A375 (cell line): ENCODE measurements around the genes WDR17 and SPATA4.

DNA sequence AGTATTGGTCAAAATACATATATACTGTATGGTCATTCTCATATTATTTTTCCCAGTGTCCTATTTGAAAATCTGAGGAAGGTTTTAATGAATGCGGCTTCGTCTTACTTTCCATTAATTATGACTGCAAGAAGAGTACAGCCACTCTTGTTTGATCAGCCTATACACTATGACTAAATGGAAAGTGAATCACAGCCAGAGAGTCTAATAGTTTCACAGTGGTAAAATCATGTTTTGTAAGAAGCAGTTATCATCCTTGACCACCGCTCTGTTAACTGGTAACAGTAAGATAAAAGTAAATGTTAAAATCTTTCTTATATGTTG, 13.1 kb downstream of the GALNT7 start:
- RAMPAGE, long total RNA, result no peak

DNA sequence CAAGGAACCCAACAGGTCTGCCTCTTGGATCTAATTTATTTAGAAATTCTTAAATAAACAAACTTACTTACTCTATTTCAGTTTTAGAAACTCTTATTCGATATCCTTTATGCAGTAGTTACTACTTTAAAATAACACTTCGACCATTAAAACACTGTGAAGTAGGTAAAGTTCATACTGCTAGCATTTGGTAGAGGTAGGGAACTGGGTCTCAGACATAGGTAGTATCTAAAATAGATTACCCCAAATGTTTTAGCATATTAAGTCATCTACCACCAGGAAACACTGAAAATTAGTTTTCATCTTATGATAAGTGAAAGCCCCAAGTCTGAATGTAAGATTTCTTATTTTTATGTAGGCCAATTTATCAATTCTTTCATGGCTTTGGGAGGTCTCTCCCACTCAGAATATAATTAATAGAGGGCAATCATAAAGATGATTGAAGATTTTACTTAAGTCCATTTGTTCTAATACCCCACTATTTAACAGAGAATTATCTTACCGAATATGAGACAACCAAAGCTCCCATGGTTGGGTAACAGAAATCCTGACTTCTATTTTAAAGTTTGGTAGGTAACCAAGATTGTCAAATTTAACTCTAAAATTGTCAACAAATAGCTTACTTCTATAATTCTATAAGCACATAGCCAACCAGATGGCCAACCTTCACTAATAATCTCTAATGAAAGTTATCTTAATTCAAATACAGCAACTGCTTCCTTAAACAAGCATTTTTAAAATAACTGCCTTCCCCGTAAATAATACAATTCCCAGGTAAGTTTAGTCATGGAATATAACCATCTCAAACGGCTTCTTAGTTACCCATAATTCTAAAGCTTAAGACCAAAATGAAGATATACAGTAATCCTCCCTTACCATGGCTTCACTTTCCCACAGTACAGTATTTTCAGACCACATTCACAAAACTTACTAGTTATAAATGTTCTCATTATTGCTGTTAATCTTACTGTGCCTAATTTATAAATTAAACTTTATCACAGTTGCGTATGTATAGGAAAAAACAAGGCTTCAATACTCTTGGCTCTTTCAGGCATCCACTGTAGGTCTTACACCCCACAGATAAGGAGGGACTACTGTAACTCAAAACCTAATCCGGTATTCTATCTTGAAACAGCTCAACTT, 4.0 kb downstream of the HMGB2 start:
- RAMPAGE, long total RNA, result no peak

GRCh38 chr4:173331412-173332581, 2.4 kb downstream of the HMGB2 start:
- RAMPAGE, long total RNA, result no peak

DNA sequence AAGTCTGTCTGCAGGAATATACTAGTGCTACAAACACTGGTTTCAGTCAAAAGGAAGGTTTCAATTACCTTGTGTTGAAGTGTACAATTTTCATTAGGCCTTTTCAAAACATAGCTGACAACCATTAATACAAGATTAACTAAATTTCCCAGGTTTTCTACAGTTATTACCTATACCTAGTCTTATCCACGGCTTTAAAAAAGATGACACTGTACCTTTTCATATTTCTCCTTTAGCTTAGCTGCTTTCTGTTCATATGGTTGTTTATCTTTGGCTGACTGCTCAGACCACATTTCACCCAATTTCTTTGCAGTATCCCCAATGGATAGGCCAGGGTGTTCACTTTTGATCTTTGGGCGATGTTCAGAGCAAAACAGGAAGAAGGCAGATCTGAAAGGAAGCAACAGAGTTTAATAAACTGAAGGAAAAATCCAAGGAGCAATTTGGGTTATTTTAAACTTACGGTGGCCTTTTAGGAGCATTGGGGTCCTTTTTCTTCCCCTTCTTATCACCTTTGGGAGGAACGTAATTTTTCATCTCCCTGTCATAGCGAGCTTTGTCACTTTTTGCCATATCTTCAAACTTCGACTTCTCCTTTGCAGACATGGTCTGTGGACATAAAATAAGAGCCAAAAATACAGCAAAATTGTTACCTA, 1.4 kb downstream of the HMGB2 start:
- RAMPAGE, long total RNA, result no peak

GRCh38 chr4:173521803-173522132, 8.3 kb downstream of the HAND2 start:
- RAMPAGE, long total RNA, result no peak

DNA sequence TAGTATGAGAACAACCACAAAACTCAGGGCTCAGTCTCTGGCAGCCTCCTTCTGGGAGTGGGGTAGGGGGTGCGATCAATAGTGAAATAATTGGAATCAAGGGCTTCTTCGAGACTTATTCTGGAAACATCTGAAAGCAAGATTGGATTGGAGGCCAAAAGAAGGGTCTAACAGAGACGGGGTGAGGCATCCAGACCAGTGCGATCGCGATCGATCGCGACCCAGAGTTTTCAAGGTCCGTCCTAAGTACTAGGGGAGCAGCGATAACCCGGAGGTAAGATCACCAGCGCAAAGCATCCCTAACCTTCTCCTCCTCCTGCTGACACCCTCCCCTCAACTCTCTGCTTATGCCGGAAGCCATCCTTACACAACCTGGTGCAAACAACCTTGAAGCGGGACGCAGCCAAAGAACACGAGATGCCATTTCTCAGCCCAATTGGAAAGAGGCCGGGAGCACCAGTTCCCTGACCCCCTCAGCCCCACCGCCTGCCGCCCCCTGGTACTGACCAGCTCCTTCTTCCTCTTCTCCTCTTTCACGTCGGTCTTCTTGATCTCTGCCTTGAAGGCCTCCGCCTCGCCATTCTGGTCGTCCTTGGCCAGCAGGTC, 1.7 kb downstream of the HAND2 start:
- RAMPAGE, long total RNA, result no peak

GRCh38 chr4:173684142-173684721, 154.2 kb upstream of the HAND2 start:
- RAMPAGE, long total RNA, result no peak

DNA sequence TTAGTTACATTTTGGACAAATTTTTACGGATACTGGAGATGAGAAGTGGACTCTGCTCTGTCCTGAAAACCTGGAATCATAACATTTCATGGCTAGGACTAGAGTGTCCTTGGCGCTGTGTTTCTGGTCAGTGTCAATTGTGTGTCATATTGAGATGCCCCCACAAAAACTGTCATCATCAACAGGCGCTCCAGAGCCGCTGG, 617 bp upstream of the HPGD start:
- RAMPAGE, long total RNA, result no peak

DNA sequence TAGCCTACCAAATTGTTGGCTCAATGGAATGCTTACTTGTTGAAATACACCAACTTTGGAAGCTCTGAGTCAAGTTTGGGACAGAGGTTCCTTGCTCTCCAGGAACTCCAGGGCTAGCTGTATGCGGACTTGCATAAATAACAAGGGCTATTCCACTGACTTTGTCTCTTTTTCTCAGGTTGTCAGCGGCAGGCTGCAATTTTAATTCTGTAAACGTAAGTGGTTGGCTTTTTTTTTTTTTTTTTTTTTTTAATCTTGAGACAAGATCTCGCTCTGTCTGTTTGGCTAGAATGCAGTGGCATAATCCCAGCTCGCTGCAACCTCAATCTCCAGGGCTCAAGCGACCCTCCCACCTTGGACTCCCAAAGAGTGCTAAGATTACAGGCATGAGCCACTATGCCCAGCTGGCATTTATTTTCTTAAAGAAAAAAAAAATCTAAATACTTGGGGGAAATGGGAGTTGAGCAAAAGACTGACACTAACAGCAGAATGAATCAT, 968 bp upstream of the HPGD start:
- RAMPAGE, long total RNA, result no peak

GRCh38 chr4:176065495-176066819, at the start of gene WDR17:
Gene WDR17, plus strand, starts transcription at chr4:176065841.
- RAMPAGE, long total RNA, result no peak

- RAMPAGE, long total RNA, result no peak
These were observed at the start of gene SPATA4 for GRCh38 chr4:176195338-176195842. Gene SPATA4, minus strand, starts transcription at chr4:176195585.

- RAMPAGE, long total RNA, result no peak
These were observed 119.8 kb downstream of the SPCS3 start for GRCh38 chr4:176439436-176440105.

- RAMPAGE, long total RNA, result no peak
These were observed 179.1 kb downstream of the SPCS3 start for GRCh38 chr4:176498769-176499290.

DNA sequence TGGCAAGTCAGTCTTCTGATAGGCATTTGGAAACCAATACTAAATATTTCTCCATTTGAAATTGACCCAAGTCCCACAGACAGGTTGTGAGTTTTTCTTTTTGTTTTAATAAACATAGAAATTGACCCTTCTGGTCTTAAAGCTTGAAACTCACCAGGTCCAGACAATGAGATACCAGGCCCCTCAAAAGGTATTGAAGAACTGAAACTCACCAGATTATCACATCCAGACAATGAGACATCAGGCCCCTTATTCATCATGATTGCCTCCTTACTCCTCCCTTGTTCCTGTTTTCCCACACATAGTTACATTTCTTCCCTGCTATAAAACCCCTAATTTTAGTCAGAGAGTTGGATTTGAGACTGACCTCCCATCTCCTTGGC, 91.1 kb upstream of the AGA start:
- RAMPAGE, long total RNA, result no peak

- RAMPAGE, long total RNA, result no peak
These were observed 101.8 kb upstream of the TENM3 start for GRCh38 chr4:182141395-182141743.

- RAMPAGE, long total RNA, result no peak
These were observed 288.3 kb downstream of the TENM3 start for GRCh38 chr4:182531467-182531852.

DNA sequence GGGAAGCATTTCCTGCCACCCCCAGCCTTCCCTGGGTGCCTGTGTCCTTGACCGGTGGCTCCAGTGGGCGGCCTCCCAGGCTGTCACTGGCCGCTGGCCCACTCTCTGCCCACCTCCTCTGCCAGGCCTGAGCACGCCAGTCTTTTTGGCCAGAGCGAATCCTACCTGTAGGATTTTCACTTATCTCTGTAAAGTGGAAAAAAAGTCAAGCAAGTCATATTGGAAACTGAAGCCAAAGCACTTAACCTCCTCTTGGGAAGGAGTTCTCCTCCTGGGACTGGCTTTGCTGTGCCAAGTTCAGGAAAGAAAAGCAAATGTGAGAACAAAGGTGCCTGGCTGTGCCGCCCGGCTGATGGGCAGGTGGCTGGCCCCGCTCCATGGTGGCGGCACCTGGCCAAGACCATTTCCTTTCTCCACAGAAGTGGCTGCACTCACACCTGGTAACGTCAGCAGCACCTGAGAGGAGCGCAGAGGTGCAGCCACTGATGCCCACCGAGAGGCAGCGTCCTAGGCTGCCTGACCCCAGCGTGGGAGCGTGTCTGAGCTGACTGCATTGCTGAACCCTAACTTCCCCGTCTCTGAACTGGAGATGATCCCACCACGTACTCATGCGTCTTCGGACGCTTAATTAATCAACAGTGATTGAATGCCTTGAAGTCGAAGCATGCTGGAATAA, 54.3 kb downstream of the DCTD start:
- RAMPAGE, long total RNA, result no peak

GRCh38 chr4:182890742-182891697, 26.2 kb downstream of the DCTD start:
- RAMPAGE, long total RNA, result no peak

GRCh38 chr4:182904165-182904917, 12.8 kb downstream of the DCTD start:
- RAMPAGE, long total RNA, result no peak

DNA sequence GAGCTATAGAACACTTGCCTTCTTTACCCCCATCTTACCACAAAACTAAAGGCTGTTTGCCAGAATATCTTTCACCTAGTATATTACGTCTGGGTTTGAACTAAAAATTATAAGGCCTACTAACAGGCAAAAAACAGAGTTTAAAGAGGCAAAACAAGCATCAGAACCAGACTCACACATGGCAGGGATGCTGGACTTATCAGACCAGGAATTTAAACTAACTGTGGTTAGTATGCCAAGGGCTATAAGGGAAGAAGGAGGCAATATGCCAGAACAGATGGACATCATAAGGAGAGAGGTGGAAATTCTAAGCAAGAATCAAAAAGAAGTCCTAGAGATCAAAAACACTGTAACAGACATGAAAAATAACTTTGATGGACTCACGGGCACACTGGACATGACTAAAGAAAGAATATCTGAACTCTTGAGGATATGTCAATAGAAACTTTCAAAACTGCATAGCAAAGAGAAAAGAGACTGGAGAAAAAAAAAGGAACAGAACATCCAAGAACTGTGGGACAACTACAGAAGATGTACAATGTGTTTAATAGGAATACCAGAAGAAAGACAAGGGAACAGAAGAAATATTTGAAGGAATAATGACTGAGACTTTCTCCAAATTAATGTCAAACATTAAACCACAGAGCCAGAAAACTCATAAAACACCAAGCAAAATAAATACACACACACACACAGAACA, 15.2 kb downstream of the CLDN22 start:
- RAMPAGE, long total RNA, result no peak